ENCODE data around the gene WIF1.

- PRO-cap = no peak
- RAMPAGE, long total RNA = no peak
Measured at GRCh38 chr12:59717079-59717520, 121.3 kb downstream of the SLC16A7 start.

- PRO-cap = no peak
- RAMPAGE, long total RNA = no peak
Measured at GRCh38 chr12:59751902-59752847, 156.3 kb downstream of the SLC16A7 start.

GRCh38 chr12:62260576-62261330 is 549 bp downstream of the USP15 start:
- PRO-cap = bidirectional peak, plus-strand start at chr12:62261068, minus-strand start at chr12:62260817
- RAMPAGE, long total RNA = no peak

DNA sequence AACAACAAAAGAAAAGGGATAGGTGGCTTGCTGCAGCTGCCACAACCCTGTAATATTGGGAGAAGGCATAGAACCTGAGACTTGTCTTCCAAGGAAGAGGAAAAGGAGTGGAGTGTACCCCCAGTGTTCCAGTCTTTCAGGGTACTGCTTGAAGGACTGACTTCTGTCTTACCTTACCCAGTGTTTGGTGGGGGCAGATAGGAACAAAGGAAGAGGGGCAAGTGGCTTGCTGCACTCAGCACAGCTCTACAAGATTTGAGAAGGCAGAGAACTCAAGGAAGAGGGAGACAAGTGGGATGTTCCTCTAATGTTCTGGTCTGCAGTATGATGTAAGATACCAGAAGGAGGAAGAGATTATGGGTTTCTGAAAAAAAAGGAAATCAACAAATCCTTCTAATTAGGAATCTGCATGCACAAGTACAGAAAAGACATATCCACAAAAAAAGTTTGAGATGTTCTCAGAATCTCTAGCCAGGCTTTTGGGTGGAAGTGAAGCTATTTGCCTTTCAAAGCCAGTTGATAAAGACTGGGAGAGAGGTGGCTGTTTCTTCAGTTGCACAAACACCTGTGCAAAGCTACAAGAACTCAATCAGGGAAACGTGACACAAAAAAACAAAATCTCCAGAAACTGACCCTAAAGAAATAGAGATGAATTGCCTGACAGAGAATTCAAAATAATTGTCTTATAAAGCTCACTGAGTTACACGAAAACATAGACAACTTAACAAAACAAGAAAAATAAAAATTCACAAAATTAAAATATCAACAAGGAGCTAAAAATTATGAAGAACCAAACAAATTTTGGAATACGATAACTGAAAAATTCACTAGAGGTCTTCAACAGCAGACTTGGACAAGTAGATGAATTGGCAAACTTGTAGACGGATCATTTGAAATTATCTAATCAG is 37.2 kb downstream of the USP15 start:
- PRO-cap = no peak
- RAMPAGE, long total RNA = no peak

- PRO-cap = no peak
- RAMPAGE, long total RNA = no peak
Measured at GRCh38 chr12:62487976-62488328, 21.3 kb downstream of the MON2 start.

- PRO-cap = no peak
- RAMPAGE, long total RNA = no peak
Measured at GRCh38 chr12:62505679-62506078, 39.1 kb downstream of the MON2 start.

GRCh38 chr12:62555951-62556755 is 89.5 kb downstream of the MON2 start:
- PRO-cap = no peak
- RAMPAGE, long total RNA = no peak

- PRO-cap = no peak
- RAMPAGE, long total RNA = no peak
Measured at GRCh38 chr12:62560508-62560843, 93.8 kb downstream of the MON2 start.

- PRO-cap = no peak
- RAMPAGE, long total RNA = no peak
Measured at GRCh38 chr12:62817514-62818406, 117.2 kb downstream of the PPM1H start.

GRCh38 chr12:63998890-63999618 is 154.6 kb downstream of the SRGAP1 start:
- PRO-cap = no peak
- RAMPAGE, long total RNA = no peak

DNA sequence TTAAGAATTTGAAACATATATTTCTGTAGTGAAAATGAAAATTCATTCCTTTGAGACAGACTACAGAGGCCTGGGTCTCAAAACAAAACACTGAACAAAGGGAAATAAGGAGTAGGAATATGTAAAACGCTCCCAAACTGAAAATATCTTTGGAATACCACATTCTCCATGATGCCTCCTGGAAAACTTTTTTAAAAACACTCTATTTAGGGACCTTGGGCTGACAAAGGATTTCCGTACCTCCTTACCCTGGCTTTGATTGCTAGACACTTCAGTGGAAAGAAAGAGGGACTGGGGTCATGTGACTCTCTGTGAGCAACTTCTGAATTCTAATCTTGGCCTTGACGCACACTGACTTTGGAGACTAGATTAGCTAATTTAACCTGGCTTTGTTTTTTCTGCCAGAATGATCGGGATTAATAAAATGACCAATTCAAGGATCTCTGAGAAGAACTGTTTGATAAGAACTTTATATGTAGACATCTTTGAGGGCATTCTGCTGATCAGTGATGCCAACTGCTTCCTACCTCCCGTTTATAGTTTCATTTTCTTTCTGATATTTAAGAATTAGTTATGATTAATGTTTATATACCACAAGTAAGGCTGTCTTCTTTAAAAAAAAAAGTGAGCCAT is 181.1 kb downstream of the SRGAP1 start:
- PRO-cap = no peak
- RAMPAGE, long total RNA = no peak

DNA sequence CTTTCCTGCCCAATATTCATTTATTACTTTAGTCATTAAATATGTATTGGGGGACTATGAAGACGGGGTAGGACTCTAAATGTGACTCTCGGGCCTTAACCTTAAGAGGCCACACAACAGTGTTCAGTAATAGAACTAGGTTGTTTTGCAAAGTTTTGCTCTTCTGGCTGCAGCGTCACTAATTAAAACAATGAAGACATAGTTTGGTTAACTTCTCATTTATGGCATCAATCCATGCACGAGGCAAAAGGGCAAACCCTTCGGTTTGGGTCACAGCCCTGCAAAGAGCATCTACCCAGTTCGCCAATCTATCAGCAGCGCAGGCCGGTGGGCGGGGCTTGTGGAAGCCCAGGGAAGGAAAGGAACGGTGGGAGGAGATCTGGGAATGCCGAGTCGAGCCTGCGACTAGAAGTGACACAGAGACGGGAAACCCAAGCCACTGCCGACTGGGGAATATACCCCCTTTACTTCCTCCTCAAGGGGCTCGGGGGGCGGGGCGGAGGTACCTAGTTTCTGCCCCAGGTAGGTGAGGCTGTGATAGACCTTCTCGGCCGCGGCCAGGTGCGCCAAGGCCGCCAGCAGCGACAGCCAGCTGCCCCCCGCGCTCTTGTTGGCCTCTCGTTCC is 487 bp downstream of the KICS2 start:
- PRO-cap = no peak
- RAMPAGE, long total RNA = no peak

- PRO-cap = no peak
- RAMPAGE, long total RNA = no peak
Measured at GRCh38 chr12:64338662-64339053, 51.9 kb downstream of the C12orf56 start.

- PRO-cap = bidirectional peak, plus-strand start at chr12:64404399, minus-strand start at chr12:64404208
- RAMPAGE, long total RNA = no peak
Measured at GRCh38 chr12:64404014-64404308, 231 bp upstream of the XPOT start.

- PRO-cap = no peak
- RAMPAGE, long total RNA = no peak
Measured at GRCh38 chr12:64616021-64616625, 5.8 kb downstream of the RASSF3 start.

GRCh38 chr12:64670011-64670525 is 59.8 kb downstream of the RASSF3 start:
- PRO-cap = no peak
- RAMPAGE, long total RNA = no peak

GRCh38 chr12:64694550-64695783 is 64.2 kb downstream of the GNS start:
- PRO-cap = no peak
- RAMPAGE, long total RNA = no peak

- PRO-cap = no peak
- RAMPAGE, long total RNA = no peak
Measured at GRCh38 chr12:64779447-64779646, 20.1 kb upstream of the GNS start.

- PRO-cap = no peak
- RAMPAGE, long total RNA = no peak
Measured at GRCh38 chr12:65121006-65121804, at the start of gene WIF1. Gene WIF1, minus strand, starts transcription at chr12:65121305.

DNA sequence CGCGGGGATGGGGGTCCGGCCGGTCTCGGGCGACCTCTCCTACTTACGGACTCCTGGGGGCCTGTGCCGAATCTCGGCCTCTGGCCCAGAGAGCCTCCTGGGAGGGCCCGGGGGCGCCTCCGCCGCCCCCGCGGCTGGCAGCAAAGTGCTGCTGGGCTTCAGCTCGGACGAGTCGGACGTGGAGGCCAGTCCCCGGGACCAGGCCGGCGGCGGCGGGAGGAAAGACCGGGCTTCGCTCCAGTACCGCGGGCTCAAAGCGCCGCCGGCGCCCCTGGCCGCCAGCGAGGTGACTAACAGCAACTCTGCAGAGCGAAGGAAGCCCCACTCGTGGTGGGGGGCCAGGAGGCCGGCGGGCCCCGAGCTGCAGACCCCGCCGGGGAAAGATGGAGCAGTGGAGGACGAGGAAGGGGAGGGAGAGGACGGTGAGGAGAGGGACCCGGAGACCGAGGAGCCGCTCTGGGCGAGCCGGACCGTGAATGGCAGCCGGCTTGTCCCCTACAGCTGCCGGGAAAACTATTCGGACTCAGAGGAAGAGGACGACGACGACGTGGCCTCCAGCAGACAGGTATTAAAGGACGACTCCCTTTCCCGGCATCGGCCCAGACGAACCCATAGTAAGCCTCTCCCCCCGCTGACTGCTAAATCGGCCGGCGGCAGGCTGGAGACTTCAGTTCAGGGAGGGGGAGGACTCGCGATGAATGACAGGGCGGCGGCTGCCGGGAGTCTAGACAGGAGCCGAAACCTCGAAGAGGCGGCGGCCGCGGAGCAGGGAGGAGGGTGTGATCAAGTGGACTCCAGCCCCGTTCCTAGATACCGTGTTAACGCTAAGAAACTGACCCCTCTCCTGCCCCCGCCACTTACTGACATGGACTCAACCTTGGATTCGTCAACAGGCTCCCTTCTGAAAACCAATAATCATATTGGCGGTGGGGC is 737 bp downstream of the LEMD3 start:
- PRO-cap = bidirectional peak, plus-strand start at position 391 of the sequence, minus-strand start at position 288 of the sequence; bidirectional peak, plus-strand start at position 670 of the sequence, minus-strand start at position 640 of the sequence
- RAMPAGE, long total RNA = no peak